BJ (cell line): Measurements from ENCODE around the gene FUNDC1.

DNA sequence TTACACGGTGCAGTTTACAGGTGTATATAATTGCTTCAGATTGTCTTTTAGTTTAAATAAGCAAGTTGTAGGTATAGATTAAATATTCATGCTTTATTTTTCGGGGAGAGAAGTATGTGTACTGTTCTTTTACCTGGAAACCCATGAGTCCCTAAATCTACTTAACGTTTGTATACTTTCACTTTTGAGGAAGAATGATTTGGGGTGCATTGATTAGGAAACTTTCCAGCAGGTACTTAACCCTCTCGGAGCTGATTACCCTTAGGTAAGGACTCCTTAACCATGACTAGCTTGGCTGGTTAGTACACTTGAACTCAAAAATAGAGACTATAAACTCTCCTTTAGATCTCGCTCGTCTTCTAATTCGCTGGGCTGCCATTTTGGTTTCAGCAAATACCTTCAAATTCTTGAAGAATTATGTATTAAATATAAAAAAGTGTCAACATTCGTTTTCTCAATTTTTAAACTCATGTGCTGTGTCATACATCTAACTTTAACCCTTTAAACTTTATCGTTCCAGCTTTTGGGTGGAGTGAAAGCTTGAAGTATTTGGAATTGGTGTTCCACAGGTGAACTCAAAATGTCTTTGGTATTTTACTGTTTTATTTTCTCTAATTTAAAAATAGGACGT is 2.0 kb downstream of the USP9X start:
- CAGE, long polyA plus RNA, result no peak
- RRBS, result no CpG with 5 or more reads among the region's 10 CpGs

GRCh38 chrX:41382995-41383765 is 49.2 kb downstream of the DDX3X start:
- CAGE, long polyA plus RNA, result no peak
- RRBS, result no CpG with 5 or more reads among the region's 7 CpGs

DNA sequence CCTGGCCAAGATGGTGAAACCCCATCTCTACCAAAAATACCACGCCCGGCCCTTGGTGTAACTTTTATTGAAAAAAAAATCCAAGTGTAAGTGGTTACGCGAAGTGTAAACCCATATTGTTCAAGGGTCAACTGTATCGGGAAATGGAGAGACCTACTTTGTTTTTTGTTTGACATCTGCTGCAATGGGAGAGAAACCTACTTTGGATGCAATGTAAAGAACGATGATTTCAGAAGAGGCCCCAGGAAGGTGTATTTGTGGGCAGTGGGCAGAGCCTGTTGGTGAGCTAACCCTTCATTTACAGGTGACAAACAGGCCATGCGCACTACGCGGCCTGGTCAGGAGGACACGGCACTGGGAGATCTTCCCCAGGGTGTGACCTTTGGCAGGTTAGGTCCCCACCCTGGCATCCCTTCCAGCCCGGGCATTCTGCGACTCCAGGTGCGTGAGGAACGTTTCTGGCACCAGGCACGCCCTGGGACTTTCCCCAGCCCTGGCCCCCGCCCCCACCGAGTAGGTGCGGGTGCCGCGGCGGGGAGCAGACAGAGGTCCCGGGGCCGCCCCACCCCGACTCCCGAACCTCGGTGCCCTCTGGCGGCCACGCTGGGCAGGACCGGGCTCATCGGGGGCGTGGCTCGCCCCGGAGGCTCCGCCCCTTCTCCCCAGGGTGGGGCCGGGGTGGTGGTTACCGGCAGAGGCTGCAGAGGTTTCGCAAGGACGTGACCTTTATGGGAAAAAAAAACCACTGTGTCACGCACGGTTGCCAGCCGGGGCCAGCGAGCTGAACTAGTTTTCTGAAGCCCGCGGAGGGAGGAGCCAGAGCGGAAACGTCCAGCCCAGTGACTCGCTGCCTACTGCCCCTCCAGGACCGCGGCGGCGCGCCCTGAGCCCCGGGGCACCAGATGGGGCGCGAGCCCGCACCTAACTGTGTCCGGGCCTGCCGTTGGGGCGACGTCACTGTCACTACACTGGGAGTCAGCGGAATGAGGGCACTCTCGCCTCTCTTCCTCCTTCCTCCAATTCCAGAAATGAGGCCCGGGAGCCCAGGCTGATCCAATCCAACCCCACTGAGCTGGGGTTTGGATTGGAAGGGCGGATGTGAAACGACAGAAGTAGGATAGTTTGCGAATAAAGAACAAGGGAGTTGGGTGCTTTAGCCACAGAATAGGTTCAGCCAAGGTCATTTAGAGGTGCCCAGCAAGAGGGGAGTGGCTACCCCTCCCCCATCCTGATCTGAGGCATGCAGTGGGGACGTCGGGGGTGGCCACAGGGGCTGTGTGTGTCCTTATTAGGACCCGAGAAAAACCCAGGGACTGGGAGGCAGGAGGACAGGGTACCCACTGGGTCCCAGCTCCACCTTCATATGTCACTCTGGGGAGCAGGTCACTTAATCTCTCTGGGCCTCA is 4.9 kb upstream of the NYX start:
- CAGE, long polyA plus RNA, result no peak
- RRBS, result 2% methylated on average over 19 of the region's 69 CpGs

DNA sequence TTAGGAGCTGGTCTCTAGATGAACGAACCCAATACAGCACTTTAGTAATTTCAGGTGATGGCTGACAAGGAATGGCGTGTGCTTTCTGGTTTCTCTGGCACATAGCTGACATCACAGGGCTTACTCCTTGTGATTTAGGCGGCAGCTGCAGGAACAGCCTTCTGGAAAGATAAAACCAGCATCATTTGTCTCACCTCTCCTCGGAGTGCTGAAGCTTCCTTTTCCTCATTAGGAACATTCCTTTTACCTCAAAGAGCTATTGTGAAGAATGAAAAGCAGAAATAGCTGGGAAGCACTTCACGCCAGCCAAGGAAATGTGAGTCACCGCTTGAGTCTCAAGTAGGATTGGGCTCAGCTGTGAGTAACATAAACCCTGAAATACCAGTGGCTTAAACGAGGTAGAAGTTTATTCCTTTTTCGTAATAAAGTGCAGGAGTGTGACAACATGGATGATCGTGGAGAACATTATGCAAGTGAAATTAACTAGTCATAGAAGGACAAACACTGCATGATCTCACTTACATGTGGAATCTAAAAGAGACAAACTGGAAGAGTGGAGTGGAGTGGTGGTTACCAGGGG is 44.5 kb downstream of the NYX start:
- CAGE, long polyA plus RNA, result no peak
- RRBS, result no CpG with 5 or more reads among the region's 9 CpGs

GRCh38 chrX:41589763-41590279 is 99.0 kb upstream of the GPR34 start:
- CAGE, long polyA plus RNA, result no peak
- RRBS, result no CpG with 5 or more reads among the region's 5 CpGs

DNA sequence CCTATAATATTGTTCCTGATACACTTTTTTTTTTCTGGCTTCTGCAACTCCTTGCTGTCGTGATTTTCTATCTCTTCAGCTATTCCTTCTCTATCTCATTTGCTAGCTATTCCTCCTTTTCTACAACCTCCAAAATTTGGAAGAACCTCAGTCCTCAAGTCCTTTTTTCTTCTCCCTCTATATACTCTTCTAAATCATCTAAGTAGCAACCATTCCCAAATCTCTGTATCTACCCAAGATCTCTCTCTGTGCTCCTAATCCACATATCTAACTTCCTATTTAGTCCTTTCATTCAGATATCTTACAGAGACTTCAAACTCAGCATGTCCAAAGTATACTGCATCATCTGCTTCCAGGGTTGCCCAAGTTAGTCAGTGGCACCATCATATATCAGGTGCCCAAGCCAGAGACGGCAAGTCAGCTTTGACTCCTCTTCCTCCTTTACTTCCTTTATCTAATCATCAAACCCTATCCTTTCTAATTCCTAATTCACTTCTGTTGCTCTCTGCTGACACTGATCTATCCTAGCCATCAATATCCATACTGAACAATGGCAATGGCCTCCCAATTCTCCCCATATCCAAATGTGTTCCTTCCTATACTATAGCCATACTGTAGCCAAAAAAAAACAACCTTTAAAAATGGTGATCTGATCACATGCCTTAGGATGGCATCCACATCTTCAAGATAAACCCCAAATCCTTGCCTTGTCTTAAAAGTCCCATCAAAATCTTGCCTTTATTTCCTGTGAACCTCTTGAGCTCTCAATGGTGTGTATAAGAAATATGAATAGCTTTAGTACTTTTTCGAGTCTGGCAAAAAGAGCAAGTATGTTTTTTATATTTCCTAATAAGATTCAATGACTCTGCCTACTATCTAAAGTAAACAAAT is 40.5 kb downstream of the GPR82 start:
- CAGE, long polyA plus RNA, result no peak
- RRBS, result no CpG with 5 or more reads among the region's 3 CpGs

DNA sequence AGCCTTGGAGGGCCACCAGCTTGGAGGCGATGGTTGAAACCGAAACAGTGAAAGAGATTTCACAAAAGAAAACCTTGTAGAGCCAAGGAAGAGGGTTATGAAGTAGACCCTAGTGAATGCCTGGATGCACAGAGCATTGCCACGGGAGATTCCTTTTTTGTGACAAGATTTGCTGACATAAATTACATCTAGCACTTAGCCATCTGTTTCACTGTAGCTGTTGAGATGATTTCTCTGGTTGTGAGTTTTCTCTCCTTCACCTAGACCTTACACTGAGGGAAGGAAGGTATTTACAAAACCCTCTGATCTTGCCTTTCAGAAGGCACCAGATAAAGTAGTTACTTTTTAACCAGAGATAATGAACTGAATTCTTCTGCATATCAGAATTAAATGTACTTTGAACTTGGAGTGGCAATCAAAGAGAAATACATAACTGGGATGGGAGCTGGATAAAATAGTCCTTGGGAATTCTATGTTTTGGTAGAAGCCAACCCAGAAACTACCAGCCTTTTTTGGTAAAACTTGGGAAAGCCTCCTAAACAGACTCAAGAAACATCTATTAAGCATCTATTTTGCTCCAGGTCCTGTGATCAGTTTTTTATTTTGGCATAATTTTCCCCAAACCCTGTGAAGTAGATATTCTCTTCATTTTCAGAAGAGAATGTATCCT is 104.3 kb upstream of the CASK start:
- CAGE, long polyA plus RNA, result no peak
- RRBS, result no CpG with 5 or more reads among the region's 3 CpGs

DNA sequence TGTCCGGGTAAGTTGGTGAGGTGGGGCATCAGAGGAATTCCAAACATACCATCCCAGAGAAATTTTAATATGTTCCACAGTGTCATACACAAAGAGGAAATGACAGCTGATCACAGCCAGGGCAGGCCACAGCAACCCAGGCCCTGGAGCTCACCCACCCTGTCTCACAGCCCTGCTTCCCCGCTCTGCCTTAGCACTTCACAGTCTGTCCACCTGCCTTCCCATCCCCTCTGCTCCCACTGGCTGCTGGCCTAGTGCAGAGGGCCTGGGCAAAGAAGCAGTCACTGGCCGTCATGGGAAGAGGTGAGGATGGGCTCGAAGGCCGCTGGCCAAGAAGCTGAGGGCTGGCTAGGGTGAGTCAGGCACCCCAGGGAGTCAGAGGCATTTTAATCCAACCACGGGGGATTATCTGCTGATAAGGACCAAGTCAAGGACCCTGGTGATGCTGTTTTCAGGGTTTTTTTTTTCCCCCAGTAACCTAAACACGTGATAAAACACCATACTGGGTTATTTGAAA is 3.1 kb downstream of the NDP start:
- CAGE, long polyA plus RNA, result no peak
- RRBS, result no CpG with 5 or more reads among the region's 7 CpGs

GRCh38 chrX:43973738-43974107 is 533 bp upstream of the NDP start:
- CAGE, long polyA plus RNA, result no peak
- RRBS, result no CpG with 5 or more reads among the region's 9 CpGs

DNA sequence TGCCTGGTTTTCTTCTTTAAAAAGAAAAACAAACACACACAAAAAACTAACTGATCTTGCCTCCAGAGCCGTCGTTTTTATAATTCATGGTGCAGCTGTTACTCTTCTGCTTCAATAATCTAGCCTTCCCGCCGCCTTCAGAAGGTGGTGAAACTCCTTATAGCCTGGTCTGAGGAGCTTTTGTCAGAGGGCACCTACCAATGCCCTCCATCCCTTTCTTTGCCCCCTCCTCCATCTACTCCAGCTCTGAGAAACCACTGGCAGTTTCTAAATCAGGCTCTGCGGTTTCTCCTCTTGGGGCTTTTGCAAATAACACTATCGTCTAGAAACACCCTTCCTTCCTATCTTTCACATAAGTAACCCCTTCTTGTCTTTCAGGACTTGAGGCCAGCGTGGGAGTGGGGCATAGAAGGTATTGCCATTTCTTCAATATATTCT is 1.1 kb upstream of the EFHC2 start:
- CAGE, long polyA plus RNA, result no peak
- RRBS, result no CpG with 5 or more reads among the region's 7 CpGs

DNA sequence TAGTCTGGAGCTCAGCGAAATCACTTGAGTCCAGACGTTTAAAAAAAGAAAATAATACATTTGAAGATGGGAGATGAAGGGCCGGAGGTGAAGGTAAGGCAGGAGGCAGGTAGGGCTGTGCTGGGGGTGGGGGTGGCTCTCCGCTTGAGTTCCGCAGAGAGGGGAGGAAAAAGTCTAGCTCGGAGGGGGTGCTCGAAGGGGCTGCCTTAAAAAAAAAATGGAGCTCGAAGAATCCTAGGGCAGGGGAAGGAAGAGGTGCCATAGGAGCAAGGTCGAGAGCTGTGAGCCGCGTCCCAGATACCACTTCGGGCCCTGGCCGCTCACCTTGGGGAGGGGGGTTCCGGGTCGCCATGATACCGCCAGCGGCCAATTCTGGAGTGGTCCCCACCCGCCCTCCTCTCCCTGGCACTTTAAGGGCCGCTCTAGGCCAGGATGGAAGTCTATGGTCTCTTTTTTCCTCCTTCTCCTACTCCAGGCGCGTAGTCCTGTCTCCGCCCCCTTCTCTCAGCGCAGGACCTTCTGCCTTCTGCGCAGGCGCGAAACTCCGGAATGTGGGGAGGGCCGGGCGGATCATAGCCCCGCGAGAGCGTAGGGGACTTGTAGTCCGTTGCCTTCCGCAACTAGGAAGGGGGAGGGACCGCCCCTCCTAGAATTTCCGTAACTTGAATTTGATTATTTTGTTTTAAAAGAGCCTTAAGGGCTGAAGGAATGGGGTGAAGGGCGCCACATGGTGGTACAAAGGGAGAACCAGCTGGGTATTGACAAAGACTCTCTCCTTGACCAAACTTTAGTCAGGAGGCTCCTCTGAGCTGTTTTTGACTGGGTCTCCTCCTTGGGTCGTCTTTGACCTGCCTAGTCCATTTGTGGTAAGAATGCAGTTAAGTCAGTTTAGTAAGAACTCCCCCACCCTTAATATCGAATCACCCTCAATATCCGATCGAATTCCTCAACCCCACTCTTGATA is at the start of gene FUNDC1:
FUNDC1 (minus strand) TSS at position 379 of the 964 bp plus-strand sequence.
- CAGE, long polyA plus RNA, result start-site peak on the minus strand centred at position 421 of the sequence, 152 bp wide, 454 and 334 reads in 2 replicates
- RRBS, result no CpG with 5 or more reads among the region's 41 CpGs

DNA sequence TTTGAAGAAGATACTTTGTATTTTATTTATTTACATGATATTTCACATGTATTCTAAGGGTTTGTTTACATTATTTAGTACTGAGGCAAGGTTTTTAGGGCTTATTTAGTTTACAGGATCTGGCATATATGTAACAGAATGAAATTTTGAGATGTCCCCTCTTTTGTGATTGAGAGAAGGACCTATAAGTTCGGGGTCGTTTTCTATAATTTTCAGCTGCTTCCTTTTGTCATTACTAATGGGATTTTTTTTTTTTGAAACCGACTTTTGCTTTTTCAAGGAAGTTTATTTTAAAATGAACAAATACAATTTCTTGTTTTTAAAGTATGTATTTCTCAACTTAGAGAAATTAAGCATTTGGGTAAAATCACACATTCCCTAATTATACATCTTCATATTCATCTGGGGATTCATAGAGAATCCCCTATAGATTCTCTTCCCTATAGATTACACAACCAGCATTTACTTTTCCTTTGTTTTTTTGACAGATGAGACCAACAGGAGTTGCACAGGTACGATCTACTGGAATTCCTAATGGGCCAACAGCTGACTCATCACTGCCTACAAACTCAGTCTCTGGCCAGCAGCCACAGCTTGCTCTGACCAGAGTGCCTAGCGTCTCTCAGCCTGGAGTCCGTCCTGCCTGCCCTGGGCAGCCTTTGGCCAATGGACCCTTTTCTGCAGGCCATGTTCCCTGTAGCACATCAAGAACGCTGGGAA is 137.6 kb downstream of the DIPK2B start:
- CAGE, long polyA plus RNA, result no peak
- RRBS, result no CpG with 5 or more reads among the region's 7 CpGs

DNA sequence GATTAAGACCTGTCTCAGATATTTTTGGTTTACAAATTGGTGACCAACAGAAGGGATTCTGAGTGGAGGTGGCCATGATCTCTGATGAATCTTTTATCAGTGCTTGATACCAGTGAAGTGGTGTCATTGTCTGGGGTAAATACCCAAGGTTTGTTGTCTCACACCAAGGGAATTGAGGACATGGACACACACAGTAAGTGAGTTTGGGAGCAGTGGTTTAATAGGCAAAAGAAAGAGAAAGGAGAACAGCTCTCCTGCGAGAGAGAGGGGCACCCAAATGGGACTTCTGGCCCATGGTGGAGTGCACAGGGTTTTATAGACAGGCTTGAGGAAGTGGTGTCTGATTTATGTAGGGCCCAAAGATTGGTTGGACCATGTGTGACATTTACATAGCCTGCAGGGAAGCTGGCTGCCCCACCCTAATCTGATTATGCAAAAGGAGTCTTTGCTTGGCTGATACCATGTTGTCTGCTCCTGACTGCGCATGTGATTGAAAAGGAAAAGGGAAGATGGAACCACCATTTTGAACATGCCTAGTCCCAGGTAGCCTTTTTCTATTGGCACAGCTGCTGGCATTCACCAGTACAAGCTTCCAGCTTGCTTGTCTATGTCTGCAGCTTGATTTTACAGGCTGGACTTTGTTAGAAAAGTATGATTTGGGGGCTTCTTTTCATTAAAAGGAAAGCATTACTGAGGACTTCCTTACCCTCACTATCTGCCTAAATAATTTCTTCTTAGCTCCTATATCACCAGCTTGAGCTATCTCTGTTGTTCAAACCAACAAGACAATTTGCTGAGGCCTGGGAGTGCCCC is 100.0 kb upstream of the DIPK2B start:
- CAGE, long polyA plus RNA, result no peak
- RRBS, result no CpG with 5 or more reads among the region's 2 CpGs

GRCh38 chrX:45763355-45764029 is 562.8 kb upstream of the DIPK2B start:
- CAGE, long polyA plus RNA, result no peak
- RRBS, result no CpG with 5 or more reads among the region's 6 CpGs

DNA sequence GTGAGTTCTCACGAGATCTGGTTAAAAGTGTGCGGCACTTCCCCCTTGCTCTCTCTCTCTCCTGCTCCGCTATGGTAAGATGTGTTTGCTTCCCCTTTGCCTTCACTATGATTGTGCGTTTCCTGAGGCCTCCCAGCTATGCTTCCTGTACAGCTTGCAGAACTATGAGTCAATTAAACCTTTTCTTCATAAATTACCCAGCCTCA is 53.1 kb downstream of the CHST7 start:
- CAGE, long polyA plus RNA, result no peak
- RRBS, result no CpG with 5 or more reads among the region's 4 CpGs

DNA sequence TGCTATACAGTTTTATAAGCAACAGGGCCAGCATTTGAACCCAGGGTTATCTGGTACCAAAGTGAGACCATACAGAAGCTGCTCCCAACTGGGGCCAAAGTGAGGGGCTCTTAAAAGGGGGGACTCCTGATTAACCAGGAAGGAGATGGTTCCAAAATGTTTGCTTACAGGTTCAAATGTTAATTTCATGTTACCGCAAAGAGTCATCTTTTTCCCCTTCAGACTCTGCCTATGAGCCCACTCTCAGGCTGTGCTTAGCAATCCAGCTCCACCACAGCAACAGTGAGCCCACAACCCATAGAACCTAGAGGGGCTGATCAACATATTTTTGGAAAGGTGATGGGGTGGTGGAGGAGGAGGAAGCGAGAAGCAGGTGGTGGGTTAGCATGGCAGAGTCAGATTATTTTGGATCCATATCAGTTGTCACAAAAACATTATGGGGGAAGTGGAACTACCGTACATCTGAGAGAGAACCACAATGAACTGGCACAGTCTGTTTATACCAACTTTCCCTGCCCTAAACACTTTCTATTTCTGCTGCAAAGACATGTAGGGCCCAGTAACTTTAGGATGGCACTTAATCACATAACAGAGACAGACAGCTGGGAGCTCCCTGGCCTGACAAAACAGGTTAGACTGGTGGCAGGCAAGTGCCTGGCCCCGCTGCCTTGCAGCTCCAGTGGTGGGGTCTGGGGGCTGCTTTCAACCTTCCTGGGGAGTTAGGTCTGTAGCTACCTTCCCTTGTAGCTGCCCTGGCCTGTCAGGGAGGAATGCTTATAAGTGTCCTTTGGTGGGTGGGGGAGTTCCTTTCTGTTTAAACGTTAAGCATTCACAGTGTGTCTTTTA is 4.3 kb downstream of the SLC9A7 start:
- CAGE, long polyA plus RNA, result no peak
- RRBS, result no CpG with 5 or more reads among the region's 5 CpGs

DNA sequence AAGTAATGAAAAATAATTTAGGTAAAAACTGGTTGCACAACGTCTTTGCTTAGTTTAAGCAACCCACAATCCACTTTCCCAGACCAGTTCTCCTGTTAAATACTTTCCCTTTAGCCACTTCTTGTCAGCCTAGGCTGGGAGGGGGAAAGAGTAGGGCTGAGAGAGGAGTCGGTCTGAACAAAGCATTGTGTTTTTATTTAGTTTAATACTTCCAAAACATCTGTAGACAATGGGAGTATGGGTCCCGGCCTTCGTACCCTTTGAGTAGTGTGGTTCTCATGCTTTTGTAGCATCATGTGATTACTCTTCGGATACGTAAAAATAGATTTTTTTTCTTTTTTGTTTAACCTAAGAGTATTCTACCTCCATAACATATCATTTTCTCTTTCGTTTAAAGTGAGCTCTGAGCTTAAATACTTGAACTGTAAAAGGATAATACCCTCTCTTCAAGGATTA is 1.9 kb downstream of the JADE3 start:
- CAGE, long polyA plus RNA, result no peak
- RRBS, result no CpG with 5 or more reads among the region's 7 CpGs

- CAGE, long polyA plus RNA, result no peak
- RRBS, result no CpG with 5 or more reads among the region's 10 CpGs
Measured at GRCh38 chrX:47212690-47213305, 5.7 kb upstream of the CDK16 start.

DNA sequence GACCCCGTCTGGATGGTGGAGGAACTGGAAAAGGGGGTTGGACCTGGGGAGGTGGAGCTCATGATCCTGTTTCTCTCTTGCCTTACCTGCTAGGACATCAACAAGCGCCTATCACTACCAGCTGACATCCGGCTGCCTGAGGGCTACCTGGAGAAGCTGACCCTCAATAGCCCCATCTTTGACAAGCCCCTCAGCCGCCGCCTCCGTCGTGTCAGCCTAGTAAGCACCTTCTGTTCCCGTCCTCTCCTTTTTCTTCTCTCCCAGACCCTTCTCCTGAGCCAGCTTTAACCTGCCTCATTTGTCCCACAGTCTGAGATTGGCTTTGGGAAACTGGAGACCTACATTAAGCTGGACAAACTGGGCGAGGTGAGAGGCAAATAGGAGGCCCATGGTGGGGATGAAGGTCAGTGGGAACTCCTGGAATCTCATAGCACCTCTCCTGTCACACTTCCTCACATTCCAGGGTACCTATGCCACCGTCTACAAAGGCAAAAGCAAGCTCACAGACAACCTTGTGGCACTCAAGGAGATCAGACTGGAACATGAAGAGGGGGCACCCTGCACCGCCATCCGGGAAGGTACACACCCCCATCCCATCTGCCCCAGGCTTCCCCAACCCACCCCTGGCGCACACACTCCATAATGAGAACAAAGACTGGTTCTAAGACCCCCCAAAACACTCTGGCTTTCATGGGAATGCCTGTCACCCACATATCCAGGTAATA is 6.2 kb downstream of the CDK16 start:
- CAGE, long polyA plus RNA, result no peak
- RRBS, result no CpG with 5 or more reads among the region's 13 CpGs

GRCh38 chrX:47225492-47226111 is 7.1 kb downstream of the CDK16 start:
- CAGE, long polyA plus RNA, result no peak
- RRBS, result no CpG with 5 or more reads among the region's 8 CpGs